ENCODE data around the gene HERC6.

DNA sequence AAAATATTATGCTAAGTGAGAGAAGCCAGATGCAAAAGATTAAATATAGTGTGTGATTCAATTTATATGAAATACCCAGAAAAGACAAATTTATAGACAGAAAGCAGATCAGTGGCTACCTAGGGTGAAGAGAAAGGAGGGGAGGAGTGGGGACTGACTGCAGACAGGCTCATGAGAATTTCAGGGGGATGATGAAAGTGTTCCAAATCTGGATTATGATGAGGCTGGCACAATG lies 69.1 kb downstream of the KLHL8 start:
- PRO-cap, result no peak

DNA sequence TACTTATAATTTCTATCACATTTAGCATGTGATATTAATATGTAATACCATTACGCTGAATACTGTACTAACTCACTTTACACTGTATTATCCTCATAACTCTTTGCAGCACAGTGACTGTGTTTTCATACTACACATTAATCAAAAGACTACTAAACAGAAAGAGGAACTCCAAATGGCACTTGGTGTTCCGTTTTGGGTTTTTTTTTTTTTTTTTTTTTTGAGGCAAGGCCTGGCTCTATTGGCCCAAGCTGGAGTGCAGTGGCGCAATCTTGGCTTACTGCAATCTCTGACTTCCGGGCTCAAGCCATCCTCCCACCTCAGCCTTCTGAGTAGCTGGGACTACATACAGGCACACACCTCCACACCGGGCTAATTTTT lies 10.8 kb downstream of the KLHL8 start:
- PRO-cap, result no peak

DNA sequence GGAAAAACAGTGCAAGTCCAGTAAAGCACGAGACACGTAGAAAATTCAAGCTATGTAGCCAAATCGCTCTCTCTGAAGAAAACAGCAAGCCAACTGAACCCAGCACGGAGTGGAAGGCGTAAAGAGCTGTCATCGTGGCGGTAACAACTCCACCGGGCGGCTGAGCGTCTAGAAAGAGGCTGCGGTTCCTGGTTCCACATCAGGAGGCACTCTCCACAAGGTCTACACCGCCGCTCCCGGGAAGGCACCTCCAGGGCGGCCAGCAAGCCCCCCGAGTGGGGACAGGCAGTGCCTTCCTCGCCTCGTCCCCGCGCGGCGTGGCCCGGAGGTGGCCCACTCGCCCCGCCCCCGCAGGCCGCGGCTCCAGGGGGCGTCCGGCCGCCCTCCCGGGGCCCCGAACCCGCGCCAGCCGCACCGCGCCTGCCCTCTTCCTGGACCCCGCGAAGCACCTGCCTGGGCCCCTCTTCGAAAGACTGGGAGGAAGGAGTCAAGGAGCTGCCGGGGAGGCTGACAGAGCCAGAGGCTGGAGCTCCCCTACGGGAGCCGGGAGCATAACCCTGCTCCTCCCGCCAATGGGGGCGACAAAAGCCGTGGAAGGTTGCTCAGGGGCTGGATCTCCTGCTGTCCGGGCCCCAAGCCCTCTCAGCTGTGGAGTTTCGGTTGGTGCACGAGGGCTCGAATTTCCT lies 689 bp downstream of the KLHL8 start:
- PRO-cap, result no peak

DNA sequence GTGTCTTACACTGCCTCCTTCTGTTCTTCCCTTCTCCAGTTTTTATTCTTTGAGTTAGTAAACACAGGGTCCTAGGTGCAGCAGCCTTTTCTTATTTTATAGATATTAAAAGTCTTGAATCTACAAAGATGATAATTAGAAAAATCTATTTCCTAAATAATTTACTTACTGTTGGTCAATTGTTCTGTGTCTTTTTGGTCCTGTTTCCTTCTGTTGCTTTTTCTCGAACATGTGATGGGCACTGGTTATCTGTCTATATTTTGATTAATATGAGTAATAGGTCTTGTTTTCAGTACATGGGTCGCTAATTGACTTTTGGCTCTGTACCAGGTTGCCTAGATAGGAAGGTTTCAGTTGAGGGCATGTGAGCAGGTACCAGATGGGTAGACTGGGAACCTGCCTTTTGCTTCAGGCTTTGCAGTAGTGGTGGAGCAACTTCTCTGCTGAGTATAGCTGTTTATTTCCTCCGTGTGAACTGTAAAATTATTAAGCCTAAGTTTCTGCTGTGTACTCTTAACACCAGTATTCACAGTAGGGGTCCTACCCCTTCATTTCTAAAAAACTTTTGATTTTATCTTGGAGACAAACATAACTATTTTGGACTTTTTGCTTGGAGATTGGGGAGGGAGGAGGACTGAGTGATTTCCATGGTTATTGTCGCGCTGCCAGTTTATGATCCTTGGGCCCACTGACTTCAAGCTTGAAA lies 1.3 kb downstream of the NUDT9 start:
- PRO-cap, result no peak

- PRO-cap, result no peak
These were observed 11.9 kb downstream of the DSPP start for GRCh38 chr4:87619976-87620943.

DNA sequence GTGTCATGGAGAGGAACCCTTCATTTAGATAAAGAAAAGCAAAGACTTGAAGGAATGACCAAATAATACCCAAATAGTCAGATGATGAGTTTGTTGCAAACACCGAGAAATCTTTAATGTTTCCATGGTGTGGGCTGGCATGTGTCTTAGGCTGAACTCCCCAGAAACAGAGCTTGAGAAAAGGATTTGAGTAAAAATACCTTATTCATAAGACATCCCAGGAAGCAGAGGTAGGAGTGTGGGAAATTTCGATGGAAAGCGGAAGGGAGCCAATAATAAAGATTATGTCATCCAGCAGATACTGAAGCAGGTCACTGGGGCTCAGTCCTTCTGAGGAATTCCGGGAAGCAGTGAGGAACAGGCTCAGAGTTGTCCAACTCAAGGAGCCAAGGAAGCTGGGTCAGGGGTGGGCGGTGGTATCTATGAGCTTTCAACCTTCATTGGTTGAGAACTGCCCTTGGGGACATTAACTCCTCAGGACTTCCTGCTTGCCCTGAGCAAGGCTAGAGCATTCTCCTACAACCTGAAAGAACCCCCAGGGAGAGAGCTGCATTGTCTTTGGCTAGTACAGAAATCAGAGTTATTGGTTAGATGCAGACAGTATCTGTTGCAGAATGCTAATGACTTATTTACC lies 68.1 kb downstream of the DMP1 start:
- PRO-cap, result no peak

DNA sequence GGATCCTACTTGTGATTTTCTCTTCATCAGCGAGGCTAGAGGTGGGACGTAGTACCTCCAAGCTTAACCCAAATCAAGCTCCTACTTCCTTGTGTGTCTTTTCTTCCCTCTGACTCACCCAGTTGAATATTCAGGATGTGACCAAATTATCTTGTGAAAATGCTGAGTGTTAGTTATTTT lies 2.4 kb downstream of the MEPE start:
- PRO-cap, result no peak

- PRO-cap, result no peak
These were observed 51.4 kb upstream of the SPP1 start for GRCh38 chr4:87924048-87924531.

DNA sequence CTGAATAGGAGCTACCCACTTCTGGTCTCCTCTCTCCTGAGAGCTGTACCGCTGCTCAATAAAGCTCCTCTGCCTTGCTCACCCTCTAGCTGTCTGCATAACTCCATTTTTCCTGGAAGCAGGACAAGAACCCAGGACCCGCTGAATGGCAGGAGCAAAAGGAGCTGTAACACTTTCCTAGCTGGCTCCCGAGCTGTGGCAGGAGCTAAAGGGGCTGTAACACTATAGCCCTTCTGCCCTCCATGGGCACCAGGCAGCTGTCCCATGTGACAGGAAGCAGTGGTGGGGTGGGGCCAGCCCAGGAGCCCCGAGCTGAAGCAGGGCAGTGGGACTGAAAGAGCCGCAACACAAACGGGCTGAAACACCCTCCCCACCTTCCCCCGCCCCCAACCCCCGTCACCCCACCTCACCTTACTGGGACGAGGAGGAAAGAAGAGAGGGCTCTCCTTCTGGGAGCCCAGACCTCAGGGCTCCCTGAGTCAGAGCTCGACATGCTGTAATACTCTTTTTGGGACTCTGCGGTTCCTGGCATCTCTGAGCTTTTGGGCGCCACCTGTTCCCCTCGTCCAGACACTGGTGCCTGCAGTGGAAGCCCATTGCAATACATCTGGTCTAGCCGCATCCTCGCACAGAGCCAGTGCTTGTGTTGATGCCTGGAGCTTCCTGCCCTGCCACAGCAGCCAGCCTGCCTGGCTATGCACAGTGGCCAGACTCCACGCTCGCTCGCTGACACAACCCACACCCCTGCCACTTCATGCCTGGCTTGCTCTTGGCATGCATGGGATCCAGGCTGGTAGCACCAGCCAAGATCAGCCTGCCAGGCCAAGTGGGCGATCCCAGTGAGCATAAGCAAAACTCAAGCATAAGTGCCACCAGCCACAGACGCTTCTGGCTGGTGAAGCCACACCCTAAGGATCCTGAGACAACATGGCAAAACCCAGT lies 39.3 kb downstream of the PPM1K start:
- PRO-cap, result no peak

DNA sequence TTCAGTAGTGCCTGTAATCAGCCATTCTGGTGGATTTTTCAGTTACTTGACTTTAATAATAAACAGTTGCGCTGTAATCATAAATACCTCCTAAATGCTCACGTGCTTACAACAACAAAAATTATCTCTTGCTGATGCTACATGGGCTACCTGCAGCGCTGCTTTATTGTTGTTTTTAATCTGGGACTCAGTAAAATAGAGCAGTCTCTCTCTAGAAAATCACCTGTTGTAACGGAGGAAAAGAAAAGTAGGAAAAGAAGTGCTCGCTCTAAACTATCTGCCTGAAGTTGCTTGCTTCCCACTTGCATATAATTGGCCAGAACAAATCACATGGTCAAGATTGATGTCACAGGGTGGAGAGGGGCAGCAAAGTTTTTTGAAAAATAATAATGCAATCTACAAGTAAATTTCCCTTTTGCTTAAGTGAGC lies 8.3 kb upstream of the HERC6 start:
- PRO-cap, result no peak

DNA sequence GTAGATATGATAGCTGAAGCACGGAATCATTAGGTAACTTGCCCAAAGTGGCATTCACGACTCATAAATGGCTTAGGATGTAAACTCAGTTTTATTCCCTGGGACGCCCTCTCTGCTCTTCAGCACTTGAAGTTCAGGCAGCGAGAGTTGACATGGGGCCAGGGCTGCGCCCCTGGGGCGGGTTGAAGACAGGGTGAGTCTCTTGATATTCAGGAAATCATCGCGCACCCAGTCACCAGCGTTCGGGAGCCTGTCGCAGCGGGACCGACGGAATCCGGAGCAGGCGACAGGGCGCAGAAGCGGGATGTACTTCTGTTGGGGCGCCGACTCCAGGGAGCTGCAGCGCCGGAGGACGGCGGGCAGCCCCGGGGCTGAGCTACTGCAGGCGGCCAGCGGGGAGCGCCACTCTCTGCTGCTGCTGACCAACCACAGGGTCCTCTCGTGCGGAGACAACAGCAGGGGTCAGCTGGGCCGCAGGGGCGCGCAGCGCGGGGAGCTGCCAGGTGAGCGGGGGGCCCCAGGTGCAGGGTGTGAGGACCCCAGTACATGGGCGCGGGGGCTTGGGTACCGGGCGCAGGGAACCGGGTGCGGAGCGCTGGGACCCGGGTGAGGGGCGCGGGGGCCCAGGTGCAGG lies at the start of gene HERC6:
TSS of gene HERC6 (plus strand) at position 235 of the 634 bp plus-strand sequence.
- PRO-cap, result unidirectional peak, plus-strand start at position 231 of the sequence

GRCh38 chr4:88610631-88611524 lies 18.6 kb downstream of the HERC3 start:
- PRO-cap, result no peak

DNA sequence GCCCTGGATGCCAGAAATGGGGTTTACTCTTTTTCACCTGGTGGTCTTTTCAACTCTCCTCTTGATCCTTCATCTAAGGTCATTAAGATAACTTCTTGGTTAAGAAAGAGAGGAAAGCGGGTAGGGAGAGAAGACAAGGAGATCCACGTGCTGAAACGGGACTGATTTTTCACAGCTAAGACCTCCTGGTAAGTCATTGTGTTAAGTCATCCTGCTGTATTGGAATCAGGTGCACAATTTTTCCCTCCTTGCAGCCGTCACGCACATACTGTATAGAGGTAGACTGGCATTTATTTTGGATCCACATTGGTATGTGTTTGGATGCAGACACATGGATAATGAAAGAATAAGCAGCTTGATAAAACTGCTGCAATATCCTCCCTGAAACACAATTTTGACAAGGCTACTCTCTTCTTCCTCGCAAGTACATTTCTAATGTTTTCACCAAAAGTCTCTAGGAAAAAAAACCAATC lies 60.1 kb upstream of the NAP1L5 start:
- PRO-cap, result no peak

DNA sequence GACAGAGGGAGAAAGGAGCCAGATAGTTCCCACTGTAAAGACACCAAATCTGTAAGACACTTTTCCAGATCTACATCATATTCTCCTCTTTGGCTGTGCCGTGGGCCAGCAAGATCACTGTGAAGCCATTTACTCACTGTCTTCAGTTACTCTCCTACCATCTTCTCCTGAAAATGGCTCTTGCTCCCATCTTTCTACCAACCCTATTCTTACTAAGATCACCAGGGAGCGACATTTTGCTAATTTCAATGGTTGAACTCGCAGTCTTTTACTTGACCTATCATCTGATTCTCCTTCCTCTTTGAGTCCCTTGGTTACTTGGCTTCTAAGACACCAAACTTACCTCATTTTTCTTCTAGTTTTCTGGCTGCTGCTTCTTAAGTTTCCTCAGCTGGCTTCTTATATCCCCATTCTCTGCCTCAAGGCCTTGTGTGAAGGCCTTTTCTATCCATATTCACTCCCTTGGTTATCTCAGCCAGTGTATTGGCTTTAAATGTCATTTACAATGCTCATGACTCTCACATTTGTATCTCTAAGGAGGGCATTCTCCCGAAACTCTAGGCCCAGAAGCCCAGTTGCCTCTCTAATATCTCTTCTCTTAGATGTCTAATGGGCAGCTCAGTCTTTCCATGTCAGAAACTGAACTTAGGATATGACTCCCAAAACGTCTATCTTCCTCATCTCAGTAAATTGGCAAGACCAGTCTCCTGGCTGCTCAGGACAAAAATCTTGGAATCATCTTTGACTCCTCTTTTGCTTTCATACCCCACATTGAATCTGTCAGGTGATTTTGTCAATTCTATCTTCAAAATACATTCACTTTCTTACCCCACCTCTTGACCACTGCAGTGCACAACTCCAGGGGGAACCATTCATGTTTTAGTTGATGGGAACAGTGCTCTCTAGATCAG lies 80.2 kb upstream of the NAP1L5 start:
- PRO-cap, result no peak

GRCh38 chr4:89000787-89001507 lies 56.0 kb downstream of the FAM13A start:
- PRO-cap, result no peak

DNA sequence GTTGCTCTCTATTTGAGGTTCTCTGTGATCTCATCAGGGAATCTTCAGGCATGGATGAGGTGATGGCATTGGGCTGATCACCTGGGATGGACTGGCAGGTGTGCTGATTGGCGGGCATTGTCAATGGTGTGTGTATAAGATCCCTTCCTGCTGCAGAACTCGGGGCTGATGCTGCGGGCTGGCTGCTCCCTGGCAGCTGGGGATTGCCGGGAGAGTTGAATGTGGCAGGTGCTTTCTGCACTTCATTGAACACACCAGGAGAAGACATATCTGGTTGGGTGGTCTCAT lies 58.0 kb downstream of the GPRIN3 start:
- PRO-cap, result no peak

DNA sequence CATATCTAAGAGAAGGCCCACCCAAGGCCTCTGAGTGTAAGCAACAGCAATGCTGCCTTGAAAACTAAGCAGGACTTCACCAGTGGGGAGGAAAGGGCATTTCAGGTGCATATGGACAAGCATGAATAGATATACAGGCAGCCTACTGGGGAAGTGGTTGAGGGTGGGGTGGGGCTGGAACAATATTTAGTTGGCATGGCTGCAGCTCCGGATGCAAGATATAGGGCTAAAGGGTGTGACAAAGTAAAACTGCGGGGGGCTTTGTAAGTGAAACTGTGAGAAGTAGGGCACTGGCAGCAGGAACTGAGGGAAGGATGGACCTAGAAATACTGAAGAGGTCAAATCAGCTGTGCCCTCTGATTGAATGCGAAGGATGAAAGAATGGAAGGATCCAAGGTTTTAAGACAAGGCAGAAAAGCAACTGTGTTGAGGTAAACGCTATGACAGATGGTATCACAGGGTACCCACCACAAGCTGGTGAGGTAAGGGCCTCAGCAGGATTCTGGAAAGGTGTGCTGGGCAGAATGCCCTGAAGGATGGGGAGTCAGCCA lies 23.9 kb downstream of the GPRIN3 start:
- PRO-cap, result no peak

GRCh38 chr4:89292999-89293641 lies 14.5 kb downstream of the GPRIN3 start:
- PRO-cap, result no peak

DNA sequence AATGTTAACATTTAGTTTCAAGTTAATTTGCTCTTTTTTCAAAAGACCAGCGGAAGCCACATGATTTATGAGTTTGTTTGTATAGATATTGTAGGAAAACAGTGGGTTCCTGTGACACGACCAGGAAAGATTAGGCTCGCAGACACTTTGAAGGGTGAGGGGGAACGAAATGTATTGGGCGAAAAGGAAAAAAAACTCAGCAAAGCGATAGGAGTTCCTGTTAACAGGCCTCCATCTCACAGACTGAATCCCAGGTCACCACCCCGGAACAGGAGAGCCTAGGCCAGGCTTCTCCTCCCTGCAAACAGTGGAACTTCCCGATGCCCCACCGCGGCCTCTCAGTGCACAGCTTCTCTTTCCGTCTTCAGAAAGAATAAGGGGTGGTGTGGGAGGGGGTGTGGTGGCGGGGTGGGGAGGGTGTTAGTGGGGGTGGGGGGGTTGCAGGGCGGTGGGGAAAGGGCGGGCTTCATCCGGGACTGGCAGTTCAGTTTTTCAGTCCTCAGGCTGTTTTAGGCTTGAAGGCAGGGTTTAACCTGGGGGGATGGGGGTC lies 181.8 kb upstream of the GPRIN3 start:
- PRO-cap, result no peak

- PRO-cap, result no peak
These were observed 813 bp upstream of the SNCA start for GRCh38 chr4:89837897-89838050.

All from SP-49 (cell line).